ENCODE data around the gene SLC12A1.

DNA sequence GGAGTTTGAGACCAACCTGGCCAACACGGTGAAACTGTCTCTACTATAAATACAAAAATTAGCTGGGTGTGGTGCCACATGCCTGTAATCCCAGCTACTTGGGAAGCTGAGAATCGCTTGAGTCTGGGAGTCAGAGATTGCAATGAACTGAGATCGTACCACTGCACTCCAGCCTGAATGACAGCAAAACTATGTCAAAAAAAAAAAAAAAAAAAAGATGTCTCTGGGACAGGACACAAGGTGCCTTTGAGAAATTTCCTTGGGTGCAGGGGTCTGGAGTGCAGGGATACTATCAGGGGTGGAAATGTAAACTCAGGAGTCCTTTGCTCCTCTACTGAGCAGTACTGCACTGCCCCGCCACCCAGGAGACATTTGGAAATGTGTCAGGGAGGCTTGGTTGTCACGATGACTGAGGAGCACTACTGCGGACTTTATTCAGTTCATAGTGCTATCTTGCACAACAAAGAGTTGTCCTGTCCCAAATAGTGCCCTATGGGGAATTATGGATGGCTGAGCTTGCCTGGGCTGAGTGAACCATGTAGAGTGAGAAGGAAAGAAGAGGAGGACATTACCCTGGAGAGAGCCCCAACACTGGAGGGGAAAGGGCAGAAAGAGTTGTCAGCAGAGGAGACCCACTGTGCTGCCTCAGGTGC lies 2.6 kb downstream of the SORD start:
- CAGE, long polyA plus RNA = no peak
- RRBS = no CpG with 5 or more reads among the region's 6 CpGs

- CAGE, long polyA plus RNA = no peak
- RRBS = no CpG with 5 or more reads among the region's 4 CpGs
These were observed 34.3 kb downstream of the DUOX2 start for GRCh38 chr15:45079648-45080098.

DNA sequence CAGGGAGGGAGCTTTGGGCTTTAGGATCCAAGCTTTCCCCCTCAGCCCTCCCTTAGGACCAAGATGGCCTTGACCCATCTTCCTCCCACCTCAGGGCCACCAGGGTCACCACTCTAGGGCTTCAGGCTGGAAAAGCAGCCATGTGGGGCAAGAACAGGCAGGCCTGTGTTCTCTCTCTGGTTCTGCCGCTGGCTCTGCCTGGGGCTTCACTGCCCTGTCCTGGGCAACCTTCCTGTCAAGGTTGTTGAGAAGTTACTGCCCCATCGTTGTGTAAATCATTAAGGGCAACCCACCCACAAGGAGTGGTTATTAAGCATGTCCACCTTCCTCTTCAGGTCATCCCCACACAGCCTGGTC lies 571 bp downstream of the DUOX1 start:
- CAGE, long polyA plus RNA = no peak
- RRBS = no CpG with 5 or more reads among the region's 2 CpGs

DNA sequence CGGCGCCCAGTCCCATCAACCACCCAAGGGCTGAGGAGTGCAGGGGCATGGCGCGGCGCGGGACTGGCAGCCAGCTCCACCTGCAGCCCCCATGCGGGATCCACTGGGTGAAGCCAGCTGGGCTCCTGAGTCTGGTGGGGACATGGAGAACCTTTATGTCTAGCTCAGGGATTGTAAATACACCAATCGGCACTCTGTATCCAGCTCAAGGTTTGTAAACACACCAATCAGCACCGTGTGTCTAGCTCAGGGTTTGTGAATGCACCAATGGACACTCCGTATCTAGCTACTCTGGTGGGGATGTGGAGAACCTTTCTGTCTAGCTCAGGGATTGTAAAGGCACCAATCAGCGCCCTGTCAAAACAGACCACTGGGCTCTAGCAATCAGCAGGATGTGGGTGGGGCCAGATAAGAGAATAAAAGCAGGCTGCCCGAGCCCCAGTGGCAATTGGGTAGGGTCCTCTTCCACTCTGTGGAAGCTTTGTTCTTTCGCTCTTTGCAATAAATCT lies 62.5 kb downstream of the SLC28A2 start:
- CAGE, long polyA plus RNA = no peak
- RRBS = no CpG with 5 or more reads among the region's 13 CpGs

- CAGE, long polyA plus RNA = no peak
- RRBS = no CpG with 5 or more reads among the region's 11 CpGs
These were observed 643 bp upstream of the SPATA5L1 start for GRCh38 chr15:45401396-45401990.

DNA sequence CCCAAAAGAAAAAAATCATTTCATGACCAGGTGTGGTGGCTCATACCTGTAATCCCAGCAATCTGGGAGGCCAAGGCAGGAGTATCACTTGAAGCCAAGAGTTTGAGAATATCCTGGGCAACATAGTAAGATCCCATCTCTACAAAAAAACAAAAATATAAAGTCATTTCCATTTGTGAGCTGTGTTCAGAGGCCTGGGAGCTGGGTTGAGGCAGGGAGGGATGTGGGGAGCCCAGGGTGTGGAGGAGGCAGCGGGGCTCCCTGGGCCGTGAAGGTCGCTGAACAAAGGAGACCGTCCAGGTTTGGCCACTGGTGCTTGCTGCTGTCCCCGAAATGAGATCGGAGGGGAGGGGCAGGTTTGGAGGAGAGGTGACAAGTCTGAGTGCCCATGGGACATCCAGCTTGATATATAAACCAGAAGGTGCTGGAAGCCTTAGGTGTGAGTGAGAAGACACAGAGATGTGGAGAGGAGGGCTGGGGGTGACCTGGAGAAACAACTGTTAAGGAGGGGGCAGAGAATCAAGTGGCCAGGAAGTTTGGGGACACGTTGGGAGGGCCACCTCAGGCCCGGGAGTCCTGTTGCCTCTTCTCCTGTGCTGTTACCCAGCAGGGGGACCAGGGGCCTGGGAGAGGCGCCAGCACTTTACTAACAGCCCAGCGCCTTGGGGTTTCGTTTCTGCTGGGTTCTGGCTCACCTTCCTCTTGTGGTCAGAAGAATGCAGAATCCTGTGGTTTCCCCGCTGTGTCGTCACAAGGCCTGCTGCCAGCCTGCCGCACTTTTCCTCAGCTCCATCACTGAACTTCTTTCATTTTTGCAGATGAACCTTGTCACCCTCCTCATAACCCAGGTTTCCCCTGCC lies 24.1 kb downstream of the C15orf48 start:
- CAGE, long polyA plus RNA = no peak
- RRBS = no CpG with 5 or more reads among the region's 14 CpGs

DNA sequence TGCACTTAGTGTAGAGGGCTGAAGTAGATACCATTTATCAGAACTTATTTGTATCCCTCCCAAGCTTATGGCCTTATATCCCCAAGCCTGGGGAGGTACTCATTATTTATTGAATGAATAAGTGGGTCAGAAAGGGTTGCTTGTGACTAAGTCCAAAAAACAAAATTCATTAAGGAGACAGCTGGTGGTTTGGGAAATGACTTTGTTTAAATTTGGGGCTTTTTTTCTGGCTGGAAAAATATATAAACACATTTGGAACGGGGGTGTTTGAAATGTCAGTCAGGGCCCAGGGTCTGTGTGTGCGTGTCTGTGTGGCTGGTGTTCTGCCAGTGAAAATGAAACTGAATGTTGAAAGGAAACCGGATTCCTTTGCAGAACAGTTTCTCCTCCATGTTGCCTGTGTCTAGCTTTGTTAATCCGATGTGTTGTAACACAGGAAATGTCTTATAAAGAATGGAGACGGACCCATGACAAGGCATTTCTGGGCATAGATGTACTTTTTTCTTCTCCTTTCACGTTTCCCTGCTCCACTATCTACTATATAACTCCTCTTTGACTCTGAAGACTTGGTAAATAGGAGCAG lies 2.6 kb downstream of the SQOR start:
- CAGE, long polyA plus RNA = no peak
- RRBS = no CpG with 5 or more reads among the region's 6 CpGs

GRCh38 chr15:45657835-45658309 lies 23.0 kb downstream of the SQOR start:
- CAGE, long polyA plus RNA = no peak
- RRBS = no CpG with 5 or more reads among the region's 5 CpGs

GRCh38 chr15:47756787-47757290 lies 39.5 kb downstream of the SEMA6D start:
- CAGE, long polyA plus RNA = no peak
- RRBS = no CpG with 5 or more reads among the region's 2 CpGs

DNA sequence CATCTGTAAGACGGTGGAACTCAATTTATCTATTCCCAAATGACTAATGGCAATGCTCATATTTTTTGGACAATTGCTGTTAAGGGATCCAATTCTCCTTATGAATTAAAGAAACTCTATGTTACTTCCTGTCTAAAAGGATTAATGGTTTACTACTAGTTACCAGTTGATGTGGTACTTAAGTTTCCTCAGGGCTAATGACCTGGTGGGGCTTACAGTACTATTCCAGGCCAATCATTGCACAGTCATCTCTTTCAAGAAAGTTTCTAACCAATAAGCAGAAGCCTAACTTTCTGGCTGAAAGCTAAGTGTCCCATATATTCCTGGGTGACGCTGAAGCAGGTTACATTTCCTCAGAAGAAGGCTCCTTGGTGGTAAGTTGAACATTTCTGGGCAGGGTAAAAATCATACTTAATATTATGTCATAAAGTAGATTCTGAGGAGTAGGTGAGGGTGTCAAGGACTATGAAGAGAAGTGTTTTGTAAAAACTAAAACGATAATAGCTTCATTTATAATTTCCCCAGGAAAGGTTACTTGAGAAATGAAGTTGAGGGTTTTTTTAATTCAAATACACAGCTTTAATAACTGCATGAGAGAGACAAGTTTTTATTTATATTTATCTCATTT lies at the start of gene SLC12A1:
SLC12A1 (plus strand) TSS at position 346 of the 628 bp plus-strand sequence.
- CAGE, long polyA plus RNA = no peak
- RRBS = no CpG with 5 or more reads among the region's 3 CpGs

- CAGE, long polyA plus RNA = no peak
- RRBS = no CpG with 5 or more reads among the region's 7 CpGs
These were observed 97.0 kb downstream of the DUT start for GRCh38 chr15:48428224-48428594.

GRCh38 chr15:48515167-48515653 lies 130.3 kb downstream of the FBN1 start:
- CAGE, long polyA plus RNA = no peak
- RRBS = no CpG with 5 or more reads among the region's 7 CpGs

DNA sequence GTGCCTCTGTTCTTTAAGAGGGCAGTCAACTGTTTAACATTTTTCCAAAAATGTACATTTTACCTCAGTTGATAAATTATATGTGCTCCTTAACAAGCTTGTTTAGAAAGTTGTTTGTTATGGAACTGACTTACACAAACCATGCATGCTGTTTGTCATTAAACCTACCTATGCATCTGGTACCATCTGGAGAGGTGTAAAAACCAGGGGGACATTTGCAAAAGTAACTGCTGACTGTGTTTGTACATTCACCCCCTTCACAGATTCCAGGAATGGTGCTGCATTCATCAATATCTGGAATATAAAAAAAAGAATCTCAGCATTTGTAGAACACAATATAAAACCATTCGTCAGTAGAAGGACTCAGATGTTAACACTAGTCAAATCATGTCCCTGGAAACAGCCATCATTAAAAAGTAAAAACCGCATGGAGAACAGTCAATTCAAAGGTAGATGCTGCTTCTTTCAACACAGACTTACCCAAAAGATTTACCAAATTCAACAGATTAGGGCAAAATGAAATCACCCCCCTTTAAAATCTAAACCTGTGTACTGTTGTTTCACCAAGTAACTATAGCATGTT lies 119.5 kb downstream of the FBN1 start:
- CAGE, long polyA plus RNA = no peak
- RRBS = no CpG with 5 or more reads among the region's 2 CpGs

- CAGE, long polyA plus RNA = no peak
- RRBS = no CpG with 5 or more reads among the region's 4 CpGs
These were observed 108.7 kb downstream of the FBN1 start for GRCh38 chr15:48536643-48537330.

DNA sequence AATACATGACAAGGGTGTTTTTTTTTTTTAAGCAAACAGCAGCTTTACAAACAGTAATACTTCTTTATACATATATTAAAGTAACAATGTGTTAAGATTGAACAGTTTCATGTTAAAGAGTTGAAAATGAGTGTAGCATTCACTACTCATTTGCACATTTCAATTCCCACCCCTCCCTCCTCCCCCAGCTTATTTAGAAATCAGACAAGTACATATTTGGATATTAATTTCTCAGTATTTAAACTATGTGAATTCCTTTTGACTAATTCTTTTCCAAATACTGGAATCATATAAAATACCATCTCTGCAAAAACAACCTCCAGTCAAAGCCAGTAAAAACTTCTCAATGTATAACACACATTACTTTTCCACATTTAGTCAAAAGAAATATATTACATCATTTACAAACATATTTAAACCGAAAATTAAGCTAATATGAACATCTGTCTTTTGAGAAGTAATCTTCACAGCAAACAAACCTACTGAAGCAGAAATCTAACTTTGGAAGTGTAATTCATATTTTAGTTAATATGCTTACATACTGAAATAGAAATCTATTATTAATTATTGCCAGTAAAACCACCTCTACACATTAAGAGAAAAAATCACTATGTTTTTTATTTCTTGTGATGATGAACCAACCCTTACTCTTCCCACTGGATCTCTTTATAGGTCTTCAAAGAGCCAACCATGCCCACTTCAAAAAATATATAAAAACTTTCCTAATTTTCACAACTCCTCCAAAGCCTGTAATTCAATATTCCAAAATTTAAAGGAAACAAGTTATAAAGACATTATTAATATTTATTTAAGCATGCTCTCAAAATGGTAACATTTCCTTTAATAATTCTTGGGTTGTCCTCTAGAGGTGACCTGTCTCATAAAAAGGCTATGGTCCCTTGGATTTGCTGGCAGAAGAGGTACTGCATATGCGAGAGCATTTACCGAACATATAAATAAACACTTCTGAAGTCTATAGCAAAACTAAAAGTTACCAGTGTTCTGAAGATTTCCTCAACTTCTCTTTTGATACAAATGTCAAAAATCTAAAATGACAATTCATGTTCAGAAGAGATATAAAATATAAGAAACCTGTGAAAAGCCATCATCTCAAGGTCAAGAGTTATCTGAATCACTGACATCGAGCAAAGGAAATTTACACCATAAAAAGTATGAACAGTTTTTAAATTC lies 25.8 kb upstream of the SHC4 start:
- CAGE, long polyA plus RNA = no peak
- RRBS = no CpG with 5 or more reads among the region's 4 CpGs

DNA sequence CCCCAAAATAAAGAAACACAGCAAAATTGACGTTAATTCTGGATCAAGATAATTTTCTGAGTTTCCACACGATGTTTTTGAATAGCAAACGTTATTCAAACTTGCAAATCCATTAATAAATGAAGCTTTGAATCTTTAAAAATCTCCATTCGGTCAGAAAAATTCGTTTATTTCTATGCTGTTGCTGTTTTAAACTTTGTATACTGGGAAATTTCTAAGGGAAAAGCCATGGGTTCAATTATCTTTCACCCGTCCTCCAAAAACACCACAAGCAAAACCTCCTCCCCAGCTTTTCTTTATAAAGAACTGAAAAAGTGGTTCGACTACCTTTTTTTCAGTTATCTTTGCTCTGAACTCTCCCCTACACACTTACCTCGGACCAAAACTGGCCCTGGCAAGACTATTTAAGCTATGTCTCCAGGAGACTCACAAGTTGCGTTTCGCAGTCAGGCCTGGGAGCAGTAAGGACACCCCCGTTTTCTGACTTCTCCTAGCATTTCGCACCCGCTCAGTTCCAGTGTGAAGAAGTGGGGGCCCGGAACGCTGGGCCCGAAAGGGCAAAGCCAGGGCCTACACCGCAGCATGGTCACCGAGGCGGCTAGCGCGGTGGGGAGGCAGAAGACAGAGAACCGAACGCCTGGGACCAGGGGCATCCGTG lies 663 bp downstream of the COPS2 start:
- CAGE, long polyA plus RNA = no peak
- RRBS = no CpG with 5 or more reads among the region's 24 CpGs

DNA sequence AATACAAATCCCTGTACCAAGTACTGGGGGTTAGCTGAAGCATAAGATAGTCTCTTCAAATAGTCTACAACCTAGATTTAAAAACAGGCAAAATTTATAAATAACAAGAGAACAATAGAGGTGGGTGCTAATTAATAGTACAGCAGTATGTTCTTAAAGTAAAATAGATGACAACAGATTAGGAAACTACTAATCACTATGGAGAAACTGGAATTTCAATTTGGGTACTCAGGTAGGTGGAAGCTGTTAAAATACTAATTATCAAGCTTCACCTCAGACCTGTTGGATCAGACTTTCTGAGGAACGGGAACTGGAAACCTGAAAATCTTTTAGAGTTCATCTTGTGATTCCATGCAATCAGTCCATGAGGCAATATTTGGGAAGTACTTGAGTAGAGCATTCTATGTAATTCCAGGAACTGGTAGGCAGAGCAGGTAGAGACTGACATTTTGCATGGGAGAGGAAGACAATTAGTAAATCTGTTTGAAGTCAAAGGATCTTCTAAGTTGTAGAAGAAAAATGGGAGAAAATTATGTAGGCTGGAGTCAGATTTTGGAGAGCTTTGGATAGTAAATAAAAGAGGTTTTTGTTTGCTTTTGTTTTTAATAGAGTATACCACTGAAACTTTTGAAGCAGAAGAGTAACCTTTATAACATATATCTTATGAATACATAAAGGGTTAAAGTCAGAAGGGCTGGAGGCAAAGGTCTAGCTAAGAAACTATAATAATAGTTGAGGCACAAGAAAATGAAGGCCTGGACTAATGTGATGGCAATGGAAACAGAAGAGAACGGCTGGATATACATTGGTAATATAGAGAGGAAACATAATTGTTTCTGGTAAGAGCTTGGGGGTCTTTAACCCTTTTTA lies 43.1 kb downstream of the FGF7 start:
- CAGE, long polyA plus RNA = no peak
- RRBS = no CpG with 5 or more reads among the region's 2 CpGs

GRCh38 chr15:50055218-50056084 lies 63.6 kb downstream of the ATP8B4 start:
- CAGE, long polyA plus RNA = no peak
- RRBS = no CpG with 5 or more reads among the region's 5 CpGs

DNA sequence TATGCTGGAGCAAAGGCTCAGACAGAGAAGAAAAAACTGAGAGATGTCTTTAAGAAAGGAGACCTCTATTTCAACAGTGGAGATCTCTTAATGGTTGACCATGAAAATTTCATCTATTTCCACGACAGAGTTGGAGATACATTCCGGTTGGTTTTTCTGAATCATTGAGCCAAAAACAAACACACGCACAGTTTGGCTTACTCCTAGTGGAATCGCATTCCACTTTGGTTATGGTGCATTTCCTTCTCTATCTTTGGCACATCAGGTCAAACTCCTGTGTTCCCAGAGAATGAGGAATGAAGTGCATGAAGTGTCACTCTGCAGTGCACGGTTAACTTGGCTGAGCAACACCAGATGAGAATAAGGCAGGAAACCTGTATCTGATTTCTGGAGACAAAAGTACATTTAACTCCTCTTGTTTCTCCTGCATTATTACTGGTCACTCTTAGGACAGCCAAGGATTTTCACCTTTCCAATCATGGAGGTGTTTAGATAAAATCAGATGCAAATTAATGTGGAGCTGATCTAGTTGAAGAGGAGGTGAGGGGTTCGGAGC lies 38.4 kb downstream of the HDC start:
- CAGE, long polyA plus RNA = no peak
- RRBS = no CpG with 5 or more reads among the region's 6 CpGs

GRCh38 chr15:50250892-50251338 lies 14.6 kb downstream of the HDC start:
- CAGE, long polyA plus RNA = no peak
- RRBS = no CpG with 5 or more reads among the region's 2 CpGs